Measurements from ENCODE around the genes ACVRL1 and KRT85.

DNA sequence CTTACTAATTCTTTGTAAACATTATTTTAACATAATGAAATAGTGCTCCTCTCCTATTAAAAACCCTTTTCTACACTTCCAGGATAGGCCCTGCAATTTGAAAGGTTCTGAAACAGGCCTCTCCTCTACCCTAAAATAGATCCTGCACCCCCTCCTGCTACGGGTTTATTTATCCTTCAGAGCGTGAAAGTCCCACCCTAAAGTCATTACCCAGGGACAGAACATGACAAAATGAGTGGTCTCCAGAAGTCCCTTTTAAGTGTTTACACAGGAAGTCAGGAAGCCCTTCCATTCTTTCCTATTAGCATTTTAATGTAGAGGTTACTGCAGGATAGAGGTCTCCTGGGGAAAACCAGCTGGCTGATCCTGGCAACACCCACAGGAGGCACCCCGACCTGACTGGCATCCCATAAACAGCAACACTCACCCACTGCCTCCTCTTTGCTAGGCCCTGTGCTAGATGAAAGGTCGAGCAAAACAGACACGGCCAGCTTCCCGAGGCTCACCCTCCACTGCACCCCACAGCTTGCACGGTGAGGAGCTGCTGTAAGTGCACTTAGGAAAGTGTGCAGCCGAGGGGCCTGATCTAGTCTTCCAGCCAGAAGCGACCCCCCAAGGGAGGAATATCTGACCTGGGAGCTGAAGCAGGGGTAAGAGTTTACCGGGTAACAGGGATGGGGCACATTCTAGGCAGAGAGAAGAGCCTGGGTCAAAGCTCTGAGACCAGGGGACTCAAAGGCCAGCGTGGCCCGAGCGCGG lies 8.9 kb downstream of the DAZAP2 start:
- PRO-cap = no peak

DNA sequence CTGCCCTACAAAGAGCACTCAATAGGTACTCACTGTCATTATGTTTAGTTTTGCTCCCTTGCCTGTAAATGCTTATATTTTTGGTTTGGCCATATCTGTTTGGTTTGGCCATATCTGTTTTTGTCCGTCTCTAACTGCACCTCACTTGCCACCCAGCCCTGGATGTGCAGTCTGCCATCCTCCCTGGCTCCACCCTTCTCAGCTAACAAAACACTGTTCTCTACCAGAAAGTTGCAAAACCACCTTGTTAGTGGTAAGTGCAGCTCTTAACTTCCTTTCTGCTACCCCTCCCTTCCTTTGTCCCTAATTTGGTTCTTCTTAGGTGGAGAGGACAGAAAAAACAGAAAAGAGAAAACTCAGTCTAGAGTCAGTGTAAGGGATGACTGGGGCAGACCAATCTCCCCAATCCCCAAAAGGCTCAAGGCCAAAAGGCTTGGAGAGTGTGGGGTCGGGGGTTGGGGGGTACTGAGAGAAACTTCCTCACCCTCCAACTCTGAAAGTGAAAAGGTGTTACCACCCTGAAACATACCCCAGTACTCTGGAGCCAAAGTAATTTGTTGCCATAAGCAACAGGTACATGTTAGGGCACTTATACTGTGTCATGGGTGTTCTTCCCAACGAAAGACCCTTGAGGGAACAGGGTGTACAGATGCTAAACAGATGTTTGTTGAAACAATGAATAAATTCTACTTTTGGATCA lies 5.0 kb downstream of the BIN2 start:
- PRO-cap = no peak

DNA sequence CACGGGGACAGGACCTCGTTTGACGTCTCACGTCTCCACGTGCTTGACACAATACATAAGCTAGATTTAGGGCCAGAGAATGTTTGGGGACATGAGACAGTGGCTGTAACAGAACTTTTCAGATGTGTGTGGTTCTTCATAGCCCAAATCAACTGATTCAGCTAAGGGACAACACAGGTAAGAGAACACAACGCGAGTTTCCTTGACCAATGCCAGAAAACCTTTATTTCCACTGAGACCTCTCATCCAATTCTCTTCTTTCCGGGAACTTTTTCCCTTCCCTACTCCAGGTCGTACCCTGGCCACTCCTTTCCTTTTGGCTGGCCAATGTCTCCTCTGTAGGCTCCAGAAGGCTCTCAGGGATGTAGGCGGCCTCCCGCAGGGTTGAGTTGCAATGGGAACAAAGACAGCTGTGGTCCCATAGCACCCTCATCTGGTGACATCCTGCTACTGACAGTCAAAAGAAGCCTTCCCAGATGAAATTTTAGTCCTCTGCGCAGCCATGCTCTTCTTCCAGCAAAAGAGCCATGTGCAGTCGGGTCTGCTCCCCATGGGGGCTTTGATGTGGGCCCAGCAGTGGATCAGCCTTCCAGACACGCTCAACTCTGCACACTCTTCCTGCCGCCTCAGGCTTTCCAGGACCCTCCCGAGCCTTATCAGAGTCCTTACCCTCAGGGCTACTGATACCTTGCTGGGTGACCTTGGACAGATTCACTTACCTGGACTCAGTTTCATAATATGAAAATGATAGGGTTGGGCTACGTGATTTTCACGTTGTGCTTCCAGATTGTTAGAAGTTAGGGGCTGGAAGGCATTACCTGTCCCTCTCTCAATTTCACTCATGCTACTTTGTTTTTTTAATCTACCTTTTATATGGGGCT lies 5.4 kb upstream of the CELA1 start:
- PRO-cap = no peak

GRCh38 chr12:51379153-51379998 lies 11.8 kb downstream of the GALNT6 start:
- PRO-cap = no peak

DNA sequence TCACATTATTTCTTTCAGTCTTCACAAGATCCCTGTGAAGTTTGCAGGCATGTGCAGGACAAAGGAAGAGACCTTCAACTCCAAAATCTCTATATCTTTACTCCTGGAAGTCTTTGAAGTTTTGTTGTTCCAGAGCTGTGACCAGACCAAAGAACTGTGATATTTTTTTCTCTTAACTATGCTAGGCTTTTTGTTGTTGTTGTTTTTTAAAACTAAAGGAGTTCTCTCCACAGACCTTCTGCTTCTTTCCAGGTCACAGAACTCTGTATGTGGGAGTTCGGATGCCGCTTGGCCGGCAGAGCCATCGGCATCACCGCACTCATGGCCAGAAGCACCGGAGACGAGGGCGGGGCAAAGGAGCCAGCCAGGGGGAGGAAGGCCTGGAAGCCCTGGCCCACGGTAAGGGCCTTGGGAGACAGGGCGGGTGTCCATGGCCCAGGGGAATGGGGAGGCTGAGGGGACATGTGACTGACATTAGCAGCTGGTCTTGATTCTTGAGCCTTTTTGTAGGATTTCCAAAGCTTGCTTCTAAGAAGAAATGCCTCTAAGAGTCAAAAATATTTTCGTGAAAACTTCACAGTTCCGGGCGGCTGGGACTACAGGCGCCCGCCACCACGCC lies 26.1 kb downstream of the SLC4A8 start:
- PRO-cap = no peak

GRCh38 chr12:51863273-51864496 lies 15.2 kb upstream of the FIGNL2 start:
- PRO-cap = no peak

DNA sequence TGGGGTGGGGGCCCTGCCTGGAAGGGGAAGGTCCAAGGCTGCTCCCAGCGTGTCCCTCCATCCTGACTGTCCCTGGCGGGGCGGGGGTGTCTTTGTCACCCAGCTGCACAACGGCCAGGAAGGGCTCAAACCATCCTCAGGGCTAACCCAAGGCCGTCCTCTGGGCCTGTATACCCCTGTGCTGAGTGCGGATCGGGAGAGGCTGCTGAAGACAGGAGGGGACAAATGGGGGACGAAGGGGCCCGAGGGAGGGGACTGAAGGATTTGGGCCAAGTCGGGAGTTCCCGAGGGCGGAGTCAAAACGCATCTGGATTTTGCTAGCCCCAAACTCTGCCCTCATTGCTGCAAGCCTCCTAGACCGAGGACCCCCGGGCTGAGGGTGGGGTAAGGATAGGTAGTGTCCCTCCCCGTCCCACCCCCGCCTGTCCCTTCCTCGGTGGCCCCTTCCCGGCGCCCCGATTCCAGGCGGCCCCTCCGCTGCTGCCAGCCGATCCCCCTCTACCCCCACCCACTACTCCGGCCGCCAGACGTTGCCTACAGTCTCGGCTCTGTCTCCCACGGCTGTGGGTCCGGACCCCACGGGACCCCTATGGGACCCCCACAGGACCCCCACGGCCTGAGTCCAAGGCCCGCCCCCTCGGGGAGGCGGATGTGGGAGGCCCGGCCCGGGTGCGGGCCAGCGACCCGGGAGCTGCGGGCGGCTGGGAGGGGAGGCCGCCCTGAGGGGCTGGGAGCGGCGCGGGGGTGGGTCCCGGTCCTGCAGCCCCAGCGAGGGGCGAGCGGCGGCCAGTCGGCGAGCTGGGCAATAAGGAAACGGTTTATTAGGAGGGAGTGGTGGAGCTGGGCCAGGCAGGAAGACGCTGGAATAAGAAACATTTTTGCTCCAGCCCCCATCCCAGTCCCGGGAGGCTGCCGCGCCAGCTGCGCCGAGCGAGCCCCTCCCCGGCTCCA lies at the start of gene ACVRL1:
TSS of gene ACVRL1 (plus strand) at position 895 of the 951 bp plus-strand sequence.
- PRO-cap = no peak

DNA sequence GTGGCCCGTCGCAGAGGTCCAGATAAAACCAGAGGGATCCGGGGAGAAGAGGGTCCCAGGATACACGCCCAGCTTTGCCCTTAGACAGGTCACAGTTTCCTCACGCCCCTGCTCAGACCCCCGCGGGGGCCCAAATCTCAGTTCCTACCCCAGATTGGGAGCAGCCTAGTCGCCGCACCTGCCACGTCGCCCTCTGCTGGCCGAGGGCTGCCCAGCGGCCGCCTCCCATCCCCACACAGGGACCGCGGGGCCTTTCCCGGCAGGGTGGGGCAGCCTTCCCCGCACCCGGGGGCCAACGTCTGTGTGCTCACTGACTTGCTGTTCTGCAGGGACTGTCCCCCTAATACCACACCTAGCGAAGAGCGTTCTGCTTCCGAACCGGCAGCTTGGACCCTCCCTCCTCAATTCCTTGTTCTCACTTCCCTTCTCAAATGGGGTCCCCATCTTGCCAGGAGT lies 16.1 kb downstream of the ACVRL1 start:
- PRO-cap = no peak

DNA sequence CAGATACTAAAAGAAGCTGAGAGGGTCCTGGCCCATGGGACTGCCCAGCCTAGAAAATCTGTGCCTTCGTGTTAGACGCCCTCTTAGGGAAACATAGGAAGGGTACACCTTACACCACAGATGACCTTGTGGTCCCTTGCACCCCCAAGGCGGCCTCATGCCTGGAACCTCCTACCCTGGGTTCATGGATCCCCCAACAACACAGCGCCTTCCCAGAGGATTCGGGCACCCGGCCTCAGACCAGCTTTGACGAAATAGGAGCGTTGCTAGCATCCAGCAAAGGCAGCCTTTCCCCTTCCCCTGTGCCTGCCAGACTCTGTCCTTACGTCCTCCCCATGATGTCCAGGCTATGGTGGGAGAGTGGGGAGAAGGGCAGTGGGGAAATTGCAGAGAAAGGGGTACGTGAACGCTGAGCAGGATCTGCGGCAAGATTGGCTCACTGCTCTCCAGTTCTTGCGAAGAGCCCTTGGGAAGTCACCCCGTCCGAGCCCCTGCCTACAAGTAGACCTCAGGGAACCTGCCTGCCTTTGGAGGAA lies 16.7 kb downstream of the ACVRL1 start:
- PRO-cap = no peak

DNA sequence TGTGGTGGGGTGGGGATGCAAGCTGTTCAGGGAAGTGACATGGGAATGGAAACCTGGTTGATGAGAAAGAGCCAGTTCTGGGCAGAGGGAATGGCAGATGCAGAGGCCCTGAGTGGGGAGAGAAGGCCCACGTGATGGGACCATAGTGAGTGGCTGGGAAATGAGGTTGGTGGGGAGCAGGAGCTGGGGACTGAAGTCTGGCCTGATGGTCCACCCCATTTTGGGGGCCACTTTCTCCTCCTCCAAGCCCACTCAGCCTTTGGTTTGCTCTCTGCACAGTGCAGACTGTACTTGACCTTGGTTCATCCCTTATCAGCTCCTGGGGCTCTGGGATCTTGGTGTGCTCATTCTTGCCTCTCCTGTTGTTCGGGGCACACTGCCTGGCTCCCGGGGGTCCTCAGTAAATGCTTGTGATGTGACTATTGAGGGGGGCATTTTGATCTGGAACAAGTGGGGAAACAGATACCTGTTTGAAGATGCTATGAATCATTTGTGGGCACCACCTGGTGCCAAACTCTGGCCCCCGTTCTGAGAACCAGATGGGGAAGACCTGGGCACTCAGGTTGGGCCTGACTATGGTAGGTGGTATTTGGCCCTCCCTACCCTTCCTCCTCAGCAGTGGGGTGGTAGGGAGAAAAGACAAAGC lies 11.3 kb upstream of the NR4A1 start:
- PRO-cap = no peak

GRCh38 chr12:52052438-52052852 lies 1.2 kb downstream of the NR4A1 start:
- PRO-cap = no peak

DNA sequence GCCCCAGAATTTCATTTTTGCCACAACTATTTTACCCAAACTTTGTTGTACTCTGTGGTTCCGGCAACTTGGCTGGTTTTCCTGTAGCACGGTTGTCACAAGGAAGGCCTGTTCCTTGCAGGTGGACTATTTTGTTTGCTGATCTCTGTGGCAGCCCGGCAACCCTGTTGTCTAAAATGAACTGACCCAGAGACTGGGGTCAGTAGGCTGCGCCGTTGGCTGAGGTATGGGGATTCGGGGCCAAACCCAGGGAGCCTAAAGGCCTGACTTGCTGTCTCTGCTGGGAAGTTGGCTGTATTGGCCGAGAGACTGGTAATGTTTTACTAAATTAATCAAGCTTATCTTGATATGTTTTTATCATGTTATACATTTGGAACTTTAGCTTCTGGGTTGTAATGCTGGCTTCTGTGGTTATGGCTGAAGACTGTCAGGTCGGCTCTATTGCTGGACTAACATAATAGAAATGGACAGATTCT lies 13.9 kb downstream of the SMIM41 start:
- PRO-cap = no peak

DNA sequence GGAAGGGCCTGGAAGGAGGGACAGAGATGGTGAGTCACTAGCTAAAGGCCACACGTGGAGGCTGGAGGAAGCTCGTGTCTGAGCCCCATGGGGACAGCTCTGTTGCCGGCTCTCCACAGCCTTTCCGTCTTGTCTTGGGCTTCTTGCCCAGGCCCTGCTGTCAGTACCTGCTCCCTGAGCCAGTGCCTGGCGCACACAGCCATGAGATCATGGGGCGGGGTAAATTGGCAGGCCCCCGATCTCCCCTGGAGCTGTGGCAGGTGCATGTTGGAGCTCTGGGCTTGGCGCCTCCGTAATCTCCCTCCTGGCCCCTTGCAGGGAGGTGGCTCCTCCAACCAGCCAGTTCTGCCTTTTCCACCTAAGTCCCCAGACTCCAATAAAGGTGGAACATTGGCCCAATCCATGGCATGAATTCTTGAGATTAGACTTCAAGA lies 16.1 kb upstream of the KRT80 start:
- PRO-cap = no peak

- PRO-cap = no peak
Observed at GRCh38 chr12:52210626-52210983, 18.8 kb upstream of the KRT80 start.

GRCh38 chr12:52230810-52231387 lies 2.1 kb upstream of the KRT7 start:
- PRO-cap = no peak

- PRO-cap = no peak
Observed at GRCh38 chr12:52287700-52288571, 3.4 kb downstream of the KRT81 start.

- PRO-cap = no peak
Observed at GRCh38 chr12:52367241-52367783, at the start of gene KRT85. TSS of gene KRT85 (minus strand) at chr12:52367481.

- PRO-cap = no peak
Observed at GRCh38 chr12:52515423-52516006, 4.7 kb downstream of the KRT5 start.

DNA sequence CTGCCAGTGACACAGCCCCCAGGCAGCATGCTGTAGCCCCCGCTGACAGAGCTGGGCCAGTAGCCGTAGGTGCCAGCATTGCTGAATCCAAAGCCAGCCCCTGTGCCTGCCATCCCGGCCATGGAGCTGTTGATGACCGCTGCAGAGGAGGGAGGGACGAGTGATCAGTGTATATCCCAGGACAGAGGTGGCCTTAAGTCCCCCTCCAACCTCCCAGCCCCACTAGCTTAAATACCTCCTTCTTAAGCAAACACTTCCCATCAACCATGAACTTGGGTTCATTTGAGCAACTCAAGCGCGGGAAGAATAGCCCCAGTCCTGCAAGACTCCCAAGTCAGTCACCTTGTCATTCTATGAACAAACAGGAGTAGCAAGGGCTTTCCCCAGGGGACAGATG lies 7.0 kb upstream of the KRT72 start:
- PRO-cap = no peak

DNA sequence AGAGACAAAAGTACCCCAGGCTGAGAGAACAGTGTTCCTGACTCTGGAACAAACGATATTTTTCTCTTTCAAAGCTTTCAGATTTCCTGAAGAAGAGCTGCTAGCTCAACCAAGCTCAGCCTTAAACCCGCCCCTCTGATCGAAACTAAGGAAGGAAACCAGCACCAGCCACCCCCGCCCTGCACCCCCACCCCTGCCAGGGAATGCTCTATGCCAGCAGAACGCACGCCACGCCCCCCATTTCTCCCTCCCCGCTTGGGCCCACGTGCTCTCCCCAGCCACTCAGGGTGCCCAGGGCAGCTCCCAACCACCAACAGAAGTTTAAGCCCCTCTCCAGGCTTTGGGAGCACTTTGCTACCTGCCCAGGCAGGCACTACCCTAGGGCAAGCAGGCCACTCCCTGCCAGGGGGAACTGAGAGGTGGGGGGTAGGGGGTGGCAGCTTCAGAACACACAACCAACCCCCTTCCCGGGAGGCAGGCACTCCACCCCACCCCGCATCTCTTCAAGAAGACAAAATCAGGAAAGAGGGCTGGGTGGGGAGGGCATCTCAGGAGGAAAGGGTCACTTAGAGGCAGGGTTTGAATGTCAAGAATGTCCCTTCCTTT lies 18.9 kb upstream of the KRT78 start:
- PRO-cap = no peak

All from mesothelial cell of epicardium (in vitro differentiated cells).